GM23248 (cell line): ENCODE results near the genes CYP26C1 and SLC35G1.

DNA sequence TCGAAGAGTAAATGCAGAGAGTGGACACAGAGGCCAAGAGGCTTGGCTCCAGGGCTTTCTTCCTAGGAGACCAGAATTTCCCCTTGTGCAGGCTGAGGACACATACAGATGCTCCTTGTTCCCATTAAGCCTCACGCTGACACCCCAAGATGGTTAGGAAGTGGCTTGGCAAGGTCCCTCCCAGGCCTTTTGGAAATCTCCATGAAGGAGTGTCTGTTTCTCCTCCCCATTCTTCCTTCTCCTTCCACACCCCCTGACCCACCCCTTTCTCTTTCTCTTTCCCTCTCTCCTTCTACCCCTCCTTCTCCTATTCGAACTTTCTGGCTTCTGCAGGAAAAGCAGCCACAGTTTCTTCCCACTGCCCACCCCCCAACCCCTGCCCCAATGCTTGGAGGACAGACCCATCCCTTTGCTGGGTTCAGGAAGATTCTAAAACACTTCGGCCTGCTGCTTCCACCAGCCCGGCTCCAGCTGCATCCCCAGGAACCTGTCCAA is 80.6 kb downstream of the PPP1R3C start:
- RAMPAGE, long total RNA: no peak

DNA sequence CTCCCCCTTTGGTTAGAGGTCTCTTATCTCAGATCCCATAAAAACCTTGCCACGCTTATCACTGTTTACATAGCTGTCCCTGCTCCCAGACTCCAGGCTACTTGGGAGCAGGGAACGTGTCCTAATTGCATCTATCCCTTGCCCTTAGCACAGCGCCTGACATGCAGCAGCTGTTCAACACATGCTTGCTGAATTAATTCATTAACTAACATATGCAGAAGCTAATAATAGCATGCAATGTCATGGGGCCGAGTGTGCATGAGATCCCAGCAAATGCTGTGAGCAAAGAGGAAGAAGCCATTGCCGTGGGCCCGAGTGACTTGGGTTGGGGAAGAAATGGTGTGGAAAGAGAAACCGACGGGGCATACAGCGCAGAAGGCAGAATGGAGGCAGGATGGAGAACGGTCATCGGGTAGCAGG is 41.4 kb downstream of the PPP1R3C start:
- RAMPAGE, long total RNA: no peak

GRCh38 chr10:91712023-91712658 is 79.3 kb upstream of the PPP1R3C start:
- RAMPAGE, long total RNA: no peak

DNA sequence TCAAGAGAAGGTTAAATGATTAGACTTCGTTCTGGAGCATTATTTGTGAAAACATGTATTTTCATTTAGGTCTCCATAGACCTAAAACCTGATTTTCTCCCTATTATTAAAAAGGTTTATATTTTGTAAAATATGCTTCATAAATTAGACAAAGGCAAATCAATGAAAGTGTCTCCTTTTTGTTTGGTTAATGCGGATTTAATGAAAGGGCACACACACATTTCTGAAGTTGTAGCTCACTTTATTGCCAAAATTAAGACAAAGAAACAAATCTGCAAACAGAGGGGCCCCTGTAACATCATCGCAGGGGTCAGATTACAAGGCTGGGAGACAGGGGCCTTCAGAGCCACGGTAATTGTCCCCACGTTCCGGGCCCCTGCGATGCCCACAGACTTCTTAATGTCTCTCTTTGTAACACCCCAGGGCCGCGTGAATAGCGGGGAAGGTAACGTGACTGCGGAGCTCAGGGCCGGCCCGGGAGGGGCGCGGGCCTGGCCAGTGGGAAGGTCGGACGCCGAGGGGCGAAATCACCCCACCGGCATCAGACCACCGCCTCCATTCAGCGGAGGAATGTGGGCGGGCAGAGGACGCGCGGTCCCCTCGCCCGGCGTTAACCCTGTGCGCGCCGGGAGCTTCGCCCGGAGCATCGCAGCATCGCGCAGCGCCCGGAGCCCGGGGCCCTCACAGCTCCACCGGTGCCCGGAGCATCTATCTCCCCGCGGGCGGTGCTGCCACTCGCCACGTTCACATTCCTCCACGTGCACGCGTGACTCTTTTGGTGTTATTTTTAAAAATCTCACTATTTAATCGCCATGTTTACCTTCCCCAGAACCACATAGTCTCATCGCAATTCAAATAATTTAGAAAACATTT is 22.2 kb downstream of the FGFBP3 start:
- RAMPAGE, long total RNA: no peak

DNA sequence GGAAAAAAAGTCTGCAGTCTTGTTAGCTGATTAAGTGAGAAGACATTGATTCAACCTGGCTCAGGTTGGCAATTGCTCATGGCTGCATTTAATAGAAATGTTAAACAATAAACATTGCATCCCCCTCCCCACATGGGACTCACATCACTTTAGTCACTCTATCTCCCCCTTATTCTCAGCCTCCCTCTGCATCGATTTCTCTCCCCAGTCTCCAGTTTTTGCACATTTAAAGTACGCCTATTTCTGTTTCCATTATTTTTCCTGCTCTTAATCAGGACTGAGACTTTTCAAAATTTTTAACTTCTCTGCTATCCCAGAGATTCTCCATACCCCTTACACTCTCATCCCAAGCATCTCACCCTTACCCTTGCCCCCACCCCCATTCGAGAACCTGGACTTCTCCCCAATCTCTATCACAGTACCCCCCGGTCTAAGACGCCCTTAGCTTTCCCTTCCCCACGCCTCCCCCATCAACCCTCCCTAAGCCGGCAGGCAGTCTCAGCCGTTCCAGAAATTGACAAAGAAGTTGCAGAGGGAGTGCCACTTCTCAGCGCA is 1.5 kb downstream of the FGFBP3 start:
- RAMPAGE, long total RNA: no peak

DNA sequence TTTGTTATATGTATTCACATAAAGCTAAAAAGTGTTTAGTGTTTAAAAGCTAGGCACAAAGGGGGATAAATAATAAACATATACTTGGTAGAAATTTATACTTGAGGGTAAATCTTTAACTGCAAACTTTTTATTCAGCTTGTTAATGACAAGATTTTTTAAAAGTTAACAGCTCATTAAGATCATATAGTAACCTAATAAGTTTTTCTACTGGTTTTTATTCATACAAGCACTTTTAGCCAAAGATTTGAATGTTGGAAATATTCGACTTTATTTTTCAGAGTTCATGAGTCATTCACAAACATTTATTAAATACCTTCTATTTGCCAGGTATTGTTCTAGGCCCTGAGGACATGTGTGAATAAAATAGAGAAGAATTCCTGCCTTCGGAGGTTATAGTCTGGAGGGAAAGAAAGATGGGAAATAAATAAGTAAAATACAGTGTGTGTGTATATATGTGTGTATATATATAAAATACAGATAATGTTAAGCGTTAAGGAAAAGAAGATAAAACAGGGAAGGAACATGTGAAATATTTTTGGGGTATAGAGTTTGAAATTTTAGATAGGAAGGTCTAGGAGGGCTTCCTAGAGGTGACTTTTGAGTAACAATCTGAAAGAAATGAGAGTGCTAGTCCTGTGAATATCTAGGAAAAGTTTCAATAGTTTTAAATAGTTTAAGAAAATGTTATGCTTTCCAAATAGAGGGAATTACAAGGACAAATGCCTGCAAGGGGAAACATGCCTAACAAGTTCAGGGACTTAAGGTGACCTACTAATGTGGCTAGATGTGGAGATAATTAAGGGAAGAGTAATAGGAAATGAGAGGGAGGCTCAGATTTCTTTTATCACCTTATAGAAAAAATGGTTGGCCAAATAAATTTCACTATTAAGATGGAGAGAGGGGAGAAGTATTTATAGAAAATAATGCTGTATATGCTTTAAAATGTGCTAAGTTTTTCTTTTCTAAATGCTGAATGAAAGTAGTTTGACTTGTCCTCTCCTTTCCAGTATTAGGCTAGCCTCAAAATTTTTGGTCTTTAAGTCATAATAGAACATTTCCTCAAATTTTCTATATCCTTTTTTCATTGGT is 31.8 kb downstream of the BTAF1 start:
- RAMPAGE, long total RNA: no peak

- RAMPAGE, long total RNA: no peak
These were observed 168.0 kb downstream of the CPEB3 start for GRCh38 chr10:92122724-92123511.

GRCh38 chr10:92591132-92592015 is 1.6 kb upstream of the KIF11 start:
- RAMPAGE, long total RNA: no peak

DNA sequence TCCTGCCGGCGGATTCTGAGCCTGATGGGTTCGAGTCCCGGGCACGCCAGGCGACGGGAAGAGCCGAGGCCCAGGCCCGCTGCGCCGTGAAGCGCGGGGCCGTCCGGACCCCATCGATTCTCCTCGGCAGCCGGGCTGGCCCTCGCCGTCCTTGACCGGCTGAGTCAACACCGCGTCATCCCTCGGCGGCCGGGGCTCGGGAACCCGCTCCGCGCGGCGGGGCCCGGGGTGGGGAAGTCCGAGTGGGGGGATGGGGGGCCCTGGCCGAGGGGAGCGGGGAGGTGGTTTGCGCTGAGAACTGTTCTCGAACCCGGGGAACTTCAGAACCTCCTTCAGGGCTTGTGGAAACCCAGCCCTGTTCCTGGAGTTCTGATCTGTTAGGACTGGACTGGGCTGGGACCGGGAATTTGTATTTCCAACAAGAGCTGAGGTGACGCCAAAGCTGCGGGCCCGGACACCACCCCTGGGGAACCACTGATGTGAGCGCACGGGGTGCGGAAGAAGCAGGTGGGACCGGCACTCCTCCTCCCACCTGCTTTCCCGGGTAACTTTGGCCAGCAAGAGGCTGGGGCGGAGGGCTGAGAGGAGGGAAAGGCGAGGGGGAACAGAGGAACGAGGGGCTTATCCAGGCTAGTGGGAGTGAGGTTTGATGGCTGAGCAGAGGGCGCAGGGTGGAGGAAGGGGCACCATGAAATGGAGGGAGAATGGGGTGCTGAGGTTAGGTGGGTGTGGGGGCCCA is 6.3 kb downstream of the HHEX start:
- RAMPAGE, long total RNA: no peak

GRCh38 chr10:92834364-92835048 is 13.8 kb upstream of the EXOC6 start:
- RAMPAGE, long total RNA: no peak

DNA sequence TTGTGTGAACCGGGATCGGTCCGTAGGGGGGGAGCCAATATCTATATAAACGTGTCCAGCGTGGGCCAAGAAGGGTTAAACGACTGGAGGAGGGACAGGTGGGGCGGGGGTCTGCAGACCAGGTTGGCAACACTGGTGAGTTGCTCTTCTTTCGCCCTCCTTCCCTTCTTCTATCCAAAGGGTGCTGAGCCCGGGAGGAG is at the start of gene CYP26C1:
TSS of gene CYP26C1 (plus strand) at position 72 of the 200 bp plus-strand sequence.
- RAMPAGE, long total RNA: no peak

GRCh38 chr10:93071599-93072766 is 1.7 kb upstream of the CYP26A1 start:
- RAMPAGE, long total RNA: no peak

DNA sequence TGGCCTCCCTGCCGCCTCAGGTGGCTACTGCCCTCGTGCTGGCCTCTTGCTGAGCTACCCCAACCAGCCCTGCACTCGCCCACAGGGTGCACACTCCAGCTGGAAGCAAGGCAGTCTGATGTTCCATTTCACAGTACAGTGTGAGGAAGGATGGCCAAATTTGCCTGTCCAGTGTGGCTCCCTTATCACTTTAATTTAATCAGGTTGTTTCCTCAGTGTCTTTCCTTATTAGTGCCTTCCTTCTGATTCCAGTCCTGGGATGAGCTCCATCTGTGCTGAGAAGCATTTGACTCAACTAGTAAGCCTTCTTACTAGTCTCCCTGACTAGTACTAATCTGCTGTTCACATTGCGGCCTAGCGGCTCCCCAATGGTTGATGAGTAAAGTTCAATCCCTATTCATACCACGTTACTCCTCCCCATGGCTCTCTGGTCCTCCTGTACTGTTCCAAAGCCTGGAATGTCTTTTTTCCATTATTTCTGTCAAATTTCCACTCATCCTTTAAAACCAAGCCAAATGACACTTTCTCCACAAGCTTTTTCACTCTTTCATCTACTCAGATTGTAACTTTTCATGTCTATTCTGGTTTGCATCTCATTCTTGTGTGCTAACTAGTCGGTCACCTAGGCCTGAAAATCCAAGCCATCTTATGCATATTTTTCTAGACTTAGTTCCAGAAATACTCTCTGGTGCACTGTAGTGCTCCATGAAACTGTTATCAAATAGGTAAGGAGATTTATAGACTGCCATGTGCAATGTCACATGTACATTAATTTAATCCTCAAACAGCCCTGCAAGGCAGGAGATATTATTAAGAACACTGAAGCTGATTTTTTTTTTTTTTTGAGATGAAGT is 8.0 kb downstream of the MYOF start:
- RAMPAGE, long total RNA: no peak

DNA sequence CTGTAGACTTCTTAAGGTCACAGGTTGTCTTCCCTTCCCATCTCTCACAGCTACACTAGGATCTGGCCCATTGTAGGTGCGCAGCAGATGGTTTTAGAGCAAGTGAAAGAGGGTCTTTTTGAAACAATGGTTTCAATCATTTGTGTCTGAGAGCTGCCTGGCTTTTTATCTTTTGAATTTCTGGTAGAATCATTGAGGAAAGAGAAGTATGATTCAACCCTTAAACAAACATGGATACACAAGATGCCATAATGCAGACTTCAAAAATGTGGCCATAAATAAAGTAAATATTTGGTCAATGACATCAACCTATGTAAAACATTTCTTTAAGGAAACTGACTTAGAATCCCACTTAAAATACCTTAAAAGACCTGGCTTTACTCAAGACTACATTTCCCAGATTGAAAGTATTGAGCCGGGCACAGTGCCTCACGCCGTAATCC is 17.8 kb upstream of the FFAR4 start:
- RAMPAGE, long total RNA: no peak

DNA sequence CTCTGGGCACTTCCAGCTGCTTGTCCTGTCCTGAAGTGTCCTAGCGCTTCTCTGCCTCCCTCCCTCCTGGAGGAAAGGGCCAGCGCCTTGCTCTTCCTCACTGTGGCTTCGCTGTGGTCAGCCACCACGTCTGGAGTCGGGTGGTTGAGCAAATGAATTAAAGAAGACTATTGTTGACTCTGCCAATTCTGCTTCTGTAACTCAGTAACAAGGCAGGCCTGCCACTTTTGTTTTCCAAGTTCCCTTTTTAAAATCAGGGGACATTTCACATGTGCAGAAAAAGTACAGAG is 6.6 kb downstream of the FFAR4 start:
- RAMPAGE, long total RNA: no peak

DNA sequence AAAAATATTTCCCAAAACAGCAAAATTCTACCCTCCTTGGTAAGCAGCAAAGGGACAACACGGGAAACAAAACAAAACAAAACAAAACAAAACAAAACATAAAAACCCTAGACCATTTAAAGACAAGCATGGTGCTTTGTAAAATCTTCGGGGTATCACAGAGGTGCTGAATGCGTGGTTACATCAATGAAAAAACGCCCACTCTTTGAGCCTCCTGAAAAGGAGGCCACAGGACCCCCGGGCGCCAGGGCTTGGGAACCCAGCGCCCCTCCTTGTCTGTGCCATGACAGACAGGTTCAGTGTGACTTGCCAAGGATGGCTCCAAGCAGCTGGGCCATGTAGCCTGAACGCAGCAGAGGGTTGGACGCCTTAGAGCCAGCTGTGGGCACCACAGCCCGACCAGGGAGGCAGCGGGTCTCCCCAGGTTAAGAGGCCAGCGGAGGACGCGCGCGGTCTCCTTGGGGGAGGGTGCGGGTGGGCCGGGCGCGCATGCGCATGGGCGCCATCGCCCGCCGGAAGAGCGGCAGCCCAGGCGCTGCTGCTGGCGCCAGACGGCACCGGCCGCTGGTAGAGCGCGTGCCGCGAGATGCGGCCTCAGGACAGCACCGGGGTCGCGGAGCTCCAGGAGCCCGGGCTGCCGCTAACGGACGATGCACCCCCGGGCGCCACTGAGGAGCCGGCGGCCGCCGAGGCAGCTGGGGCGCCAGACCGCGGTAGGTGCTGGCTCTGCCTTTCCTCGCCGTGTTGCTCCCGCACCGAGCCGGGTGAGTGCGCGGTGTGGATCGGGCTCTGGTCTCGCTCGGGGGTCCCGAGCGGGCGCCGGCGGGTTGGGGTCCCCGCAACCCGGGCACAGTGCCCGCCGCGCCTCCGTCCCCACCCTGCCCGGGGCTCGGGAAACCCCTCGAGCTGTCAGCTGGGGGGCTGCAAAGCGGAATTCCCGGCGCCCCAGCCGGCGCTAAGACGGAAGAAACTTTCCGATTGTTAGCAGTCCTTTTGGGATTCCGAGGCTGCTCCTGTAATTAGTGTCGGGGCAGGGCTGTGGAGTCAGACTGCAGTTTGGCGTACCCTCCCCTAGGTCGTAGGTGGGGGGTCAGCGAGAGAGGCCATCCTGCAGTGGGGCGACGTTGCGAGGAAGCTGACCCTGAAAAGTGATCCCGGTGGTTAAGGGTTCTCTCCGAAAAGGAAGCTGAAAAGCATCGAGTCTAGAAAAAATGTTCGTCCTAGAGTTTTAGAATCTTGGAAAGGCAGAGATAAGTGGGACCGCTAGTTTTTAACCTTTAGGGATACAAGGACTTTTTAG is at the start of gene SLC35G1:
TSS of gene SLC35G1 (plus strand) at position 531 of the 1,300 bp plus-strand sequence.
- RAMPAGE, long total RNA: no peak

GRCh38 chr10:93907430-93908017 is 13.7 kb downstream of the SLC35G1 start:
- RAMPAGE, long total RNA: no peak

DNA sequence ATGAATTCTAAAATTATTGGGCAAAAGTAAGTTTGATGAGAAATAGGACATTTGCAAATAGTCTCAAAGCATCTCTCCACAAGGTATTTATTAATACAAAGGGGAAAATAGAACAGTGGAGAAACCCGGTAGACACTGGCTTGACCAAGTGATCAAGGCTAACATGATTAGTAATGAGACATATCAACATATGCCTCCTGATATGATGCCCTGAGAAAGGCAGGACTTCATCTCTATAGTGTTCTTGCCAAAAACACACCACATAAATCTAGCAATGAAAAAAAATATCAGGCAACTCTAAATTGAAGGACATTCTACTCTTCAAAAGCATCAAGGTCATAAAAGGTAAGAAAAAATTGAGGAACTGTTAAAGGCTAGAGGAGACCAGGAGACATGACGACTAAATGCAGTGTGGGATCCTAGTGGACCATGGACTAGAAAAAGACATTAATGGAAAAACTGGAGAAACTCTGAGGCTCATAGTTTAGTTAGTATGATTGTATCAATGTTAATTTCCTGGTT is 180.7 kb downstream of the PLCE1 start:
- RAMPAGE, long total RNA: no peak

DNA sequence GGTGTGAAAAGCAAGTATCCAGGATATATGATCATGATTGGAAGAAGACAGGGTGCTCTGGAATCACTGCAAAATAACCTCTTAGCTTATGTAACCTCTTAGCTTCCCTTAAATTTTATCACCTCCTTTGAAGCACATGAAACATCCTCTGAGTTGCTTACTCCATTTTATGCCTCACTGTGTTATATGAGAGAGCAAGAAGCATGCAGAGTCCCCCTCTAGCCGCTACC is 31.2 kb downstream of the CYP2C8 start:
- RAMPAGE, long total RNA: no peak

DNA sequence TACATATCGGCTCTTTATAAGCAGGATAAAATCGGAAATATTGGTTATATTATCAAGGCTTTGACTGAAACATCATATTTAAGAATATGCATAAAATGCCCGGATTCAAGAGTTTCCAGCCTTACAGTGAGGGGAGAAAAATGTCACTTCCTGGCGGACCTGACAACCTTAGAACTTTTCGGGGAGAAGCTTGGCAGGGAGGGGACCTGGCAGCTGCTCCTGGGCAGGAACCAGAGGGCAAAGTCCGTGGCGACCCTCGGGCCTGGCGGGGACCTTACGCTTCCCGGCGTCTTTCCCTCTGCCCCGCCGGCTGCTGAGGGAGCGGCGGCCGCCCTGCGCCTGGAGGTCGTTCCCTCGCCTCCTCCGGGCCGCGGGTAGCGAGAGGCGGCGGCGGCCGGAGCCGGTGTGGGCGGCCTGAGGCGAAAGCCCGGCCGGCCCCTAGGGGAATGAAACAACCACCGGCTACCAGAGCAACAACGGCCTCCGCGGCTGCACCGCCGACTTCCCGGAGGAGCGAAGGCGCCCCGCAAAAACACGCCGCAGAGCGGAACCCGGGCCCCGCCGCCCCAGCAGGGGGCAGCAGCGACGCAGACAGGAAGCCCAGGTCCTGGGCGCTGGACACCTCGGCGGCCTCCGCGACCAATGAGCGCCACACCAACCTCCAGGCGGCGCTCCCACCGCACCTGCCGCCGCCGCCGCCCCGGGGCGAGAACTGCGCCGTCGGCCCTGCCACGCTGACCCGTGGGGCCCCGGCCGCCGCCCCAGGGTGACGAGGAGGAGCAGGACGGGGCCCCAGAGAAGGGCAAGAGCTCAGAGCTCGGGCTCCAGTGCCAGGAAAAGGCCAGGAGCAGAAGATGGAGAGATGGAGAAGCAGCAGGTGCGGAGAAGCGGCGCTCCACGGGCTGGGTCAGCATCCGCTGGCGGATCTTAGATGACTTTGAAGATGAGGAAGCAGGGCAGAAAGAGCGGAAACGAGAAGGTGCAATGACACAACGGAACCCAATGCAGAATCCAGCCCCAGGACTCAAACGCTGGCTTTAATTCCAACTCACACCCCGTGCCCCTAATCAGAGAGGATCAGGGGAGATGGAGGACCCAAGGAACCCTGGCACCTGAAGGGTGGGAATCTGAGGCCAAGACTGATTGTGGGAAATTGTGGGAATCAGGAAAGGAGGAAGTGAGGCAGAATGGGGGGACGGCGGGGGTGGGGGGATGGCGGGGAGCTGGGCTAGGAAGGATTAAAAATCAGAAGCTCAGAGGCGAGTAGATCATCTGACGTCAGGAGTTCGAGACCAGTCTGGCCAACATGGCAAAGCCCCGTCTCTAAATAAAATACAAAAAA is 10.4 kb upstream of the ACSM6 start:
- RAMPAGE, long total RNA: no peak